ENCODE measurements around a stretch of chr2.

- PRO-cap = no peak
These were observed 43.9 kb upstream of the RFX8 start for GRCh38 chr2:101518788-101519307.

DNA sequence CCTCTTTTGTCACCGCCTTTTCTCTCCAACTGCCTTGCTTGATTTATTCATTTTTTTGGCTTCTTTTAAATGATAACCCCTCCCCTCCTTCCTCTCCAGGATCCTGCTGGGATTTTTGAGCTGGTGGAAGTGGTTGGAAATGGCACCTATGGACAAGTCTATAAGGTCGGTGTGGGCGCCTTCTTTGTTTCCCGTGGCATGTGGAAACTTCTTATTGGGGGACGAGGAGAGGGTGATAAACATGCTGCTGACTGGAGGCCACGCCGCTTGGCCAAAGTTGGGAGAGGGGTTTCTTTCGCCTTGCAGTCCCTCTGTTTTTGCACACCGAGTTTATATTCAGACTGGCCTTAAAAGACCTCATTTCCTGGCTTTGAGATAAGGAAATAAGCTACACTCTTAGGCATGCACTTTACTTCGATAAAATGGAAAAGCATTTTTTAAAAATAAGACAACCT is 894 bp downstream of the MAP4K4 start:
- PRO-cap = bidirectional peak, plus-strand start at position 212 of the sequence, minus-strand start at position 31 of the sequence

DNA sequence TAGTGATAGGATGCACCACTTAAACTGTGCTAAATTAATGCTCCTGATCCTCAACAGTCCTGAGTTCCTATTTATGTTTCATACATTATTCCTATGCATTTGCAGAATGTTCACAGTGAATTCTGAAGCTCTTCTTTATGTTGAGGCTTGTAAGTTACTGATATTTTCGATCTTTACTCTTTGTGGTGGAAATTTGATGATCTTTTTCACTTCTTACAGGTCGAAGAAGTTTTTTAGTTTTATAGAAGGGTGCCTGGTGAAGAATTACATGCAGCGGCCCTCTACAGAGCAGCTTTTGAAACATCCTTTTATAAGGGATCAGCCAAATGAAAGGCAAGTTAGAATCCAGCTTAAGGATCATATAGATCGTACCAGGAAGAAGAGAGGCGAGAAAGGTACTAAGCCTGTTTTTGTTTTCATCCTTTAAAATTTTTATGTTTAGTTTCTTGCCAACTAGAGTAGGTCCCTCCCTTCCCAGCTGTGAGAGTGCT is 142.1 kb downstream of the MAP4K4 start:
- PRO-cap = no peak

- PRO-cap = no peak
These were observed 4.0 kb upstream of the IL1R2 start for GRCh38 chr2:101987692-101988130.

DNA sequence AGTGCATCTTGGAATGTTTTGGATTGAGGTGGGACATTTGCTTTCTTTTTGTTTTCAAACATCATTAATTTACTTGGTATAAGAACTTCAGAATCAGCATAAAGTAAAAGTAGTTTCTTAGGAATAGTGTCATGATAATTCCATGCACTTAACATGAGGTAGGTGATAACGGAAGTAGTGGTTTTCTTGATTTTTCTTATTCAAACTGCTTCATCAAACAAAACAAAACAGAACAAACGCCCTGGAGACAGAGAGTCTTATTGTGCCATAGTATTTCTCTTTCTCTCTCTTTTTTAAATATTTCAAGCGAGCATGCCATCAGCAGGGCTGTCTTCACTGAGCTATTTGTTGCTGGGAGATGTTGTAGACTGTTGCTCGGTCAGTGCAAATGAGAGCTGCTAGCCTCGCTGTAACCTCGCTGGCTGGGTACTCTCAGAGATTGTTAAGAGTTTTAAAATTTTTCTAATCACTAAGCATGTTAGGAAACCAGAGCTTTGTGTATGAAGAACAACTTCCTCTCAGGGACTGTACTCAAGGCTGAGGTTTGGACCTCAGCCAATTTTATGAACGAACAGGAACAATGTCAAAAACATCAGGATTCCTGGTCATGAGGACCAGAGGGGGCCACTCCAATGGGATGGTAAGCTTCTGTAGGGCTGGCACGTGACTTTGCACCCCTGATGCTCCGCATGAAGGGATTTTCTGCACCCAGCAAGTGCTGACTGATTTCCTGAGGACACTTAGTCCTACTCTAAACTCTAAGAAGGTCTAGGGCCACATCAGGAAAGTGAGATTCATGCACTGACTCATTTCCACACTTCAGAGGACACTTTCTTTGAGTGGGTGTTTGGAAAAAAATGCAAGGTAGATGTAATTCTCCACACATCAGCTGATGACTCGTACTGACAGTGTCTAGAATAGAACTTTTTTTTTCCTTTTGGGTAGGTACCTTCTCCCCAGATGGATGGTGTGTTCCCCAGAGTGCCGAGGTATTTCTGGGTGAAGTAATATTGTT is 59.8 kb upstream of the IL1R1 start:
- PRO-cap = no peak

DNA sequence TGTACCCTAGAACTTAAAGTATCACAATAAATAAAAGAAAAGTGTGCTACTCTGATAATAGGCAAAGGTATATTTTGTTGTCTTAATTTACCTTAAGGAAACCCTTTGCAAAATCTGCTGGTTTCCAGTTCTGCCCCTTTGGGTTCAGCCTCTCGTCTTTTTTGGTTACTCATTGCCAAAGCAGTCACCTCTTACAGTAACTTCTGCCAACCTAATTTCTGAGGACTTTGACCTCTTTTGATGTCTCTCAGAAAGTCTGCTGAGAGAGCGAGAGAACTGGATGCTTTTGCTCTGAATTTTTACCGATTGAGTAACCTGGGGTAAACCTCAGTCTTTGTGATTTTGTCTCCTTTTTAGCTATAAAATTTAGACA is 34.9 kb upstream of the IL1R1 start:
- PRO-cap = no peak

GRCh38 chr2:102117599-102118093 is 24.9 kb upstream of the IL1R1 start:
- PRO-cap = no peak

- PRO-cap = no peak
These were observed 1.3 kb upstream of the IL1R1 start for GRCh38 chr2:102140914-102142028.

DNA sequence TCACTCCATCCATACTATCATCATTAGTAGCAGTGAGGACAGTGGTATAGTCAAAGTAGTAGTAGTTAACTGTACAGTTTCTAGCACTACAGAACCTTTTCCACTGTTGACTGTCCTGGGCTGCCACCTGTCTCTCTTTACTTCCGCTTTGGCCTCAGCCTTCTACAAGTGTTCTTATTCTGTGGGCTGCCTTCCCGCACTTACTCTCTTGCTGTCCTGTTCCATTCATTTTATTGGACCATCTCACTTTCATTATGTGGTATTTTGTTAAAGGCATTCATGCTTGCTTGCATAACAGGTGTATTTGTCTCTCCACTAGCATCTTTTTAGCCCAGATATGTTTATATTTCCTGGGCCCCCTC is 3.4 kb downstream of the SLC9A2 start:
- PRO-cap = no peak

- PRO-cap = no peak
These were observed 48.7 kb downstream of the SLC9A2 start for GRCh38 chr2:102668022-102668578.

- PRO-cap = no peak
These were observed 41.9 kb downstream of the TMEM182 start for GRCh38 chr2:102803848-102804059.

GRCh38 chr2:102826937-102827444 is 65.2 kb downstream of the TMEM182 start:
- PRO-cap = no peak

- PRO-cap = no peak
These were observed 475.0 kb upstream of the POU3F3 start for GRCh38 chr2:104378640-104379562.

DNA sequence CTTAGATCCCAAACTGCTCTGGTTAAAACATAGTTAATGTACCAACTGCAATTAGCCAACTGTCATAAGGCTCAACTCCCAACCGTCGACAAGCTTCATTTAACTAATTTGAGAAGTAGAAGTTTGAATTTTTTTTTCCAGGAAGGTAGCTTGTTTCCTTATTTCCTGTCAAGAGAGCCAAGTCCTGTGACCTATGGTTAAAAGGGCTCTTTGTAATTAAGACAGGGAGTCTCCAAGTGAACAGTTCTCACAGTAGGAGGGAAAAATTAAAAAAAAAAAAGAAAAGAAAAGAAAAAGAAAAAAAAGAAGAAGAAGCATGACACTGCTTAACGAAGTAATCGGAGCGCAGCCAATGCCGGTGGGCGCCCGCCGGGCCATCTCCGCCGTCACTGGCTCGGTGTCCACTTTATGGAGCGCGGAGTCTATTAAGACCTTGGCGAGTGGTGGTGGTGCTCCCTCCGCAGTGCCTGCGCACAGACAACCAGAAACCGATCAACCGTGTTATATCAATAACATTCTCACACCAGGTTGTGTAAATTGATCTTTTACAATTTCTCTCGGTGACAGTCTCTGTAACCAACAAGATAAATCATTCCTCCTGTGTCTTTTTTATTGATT is 197.3 kb upstream of the POU3F3 start:
- PRO-cap = no peak

DNA sequence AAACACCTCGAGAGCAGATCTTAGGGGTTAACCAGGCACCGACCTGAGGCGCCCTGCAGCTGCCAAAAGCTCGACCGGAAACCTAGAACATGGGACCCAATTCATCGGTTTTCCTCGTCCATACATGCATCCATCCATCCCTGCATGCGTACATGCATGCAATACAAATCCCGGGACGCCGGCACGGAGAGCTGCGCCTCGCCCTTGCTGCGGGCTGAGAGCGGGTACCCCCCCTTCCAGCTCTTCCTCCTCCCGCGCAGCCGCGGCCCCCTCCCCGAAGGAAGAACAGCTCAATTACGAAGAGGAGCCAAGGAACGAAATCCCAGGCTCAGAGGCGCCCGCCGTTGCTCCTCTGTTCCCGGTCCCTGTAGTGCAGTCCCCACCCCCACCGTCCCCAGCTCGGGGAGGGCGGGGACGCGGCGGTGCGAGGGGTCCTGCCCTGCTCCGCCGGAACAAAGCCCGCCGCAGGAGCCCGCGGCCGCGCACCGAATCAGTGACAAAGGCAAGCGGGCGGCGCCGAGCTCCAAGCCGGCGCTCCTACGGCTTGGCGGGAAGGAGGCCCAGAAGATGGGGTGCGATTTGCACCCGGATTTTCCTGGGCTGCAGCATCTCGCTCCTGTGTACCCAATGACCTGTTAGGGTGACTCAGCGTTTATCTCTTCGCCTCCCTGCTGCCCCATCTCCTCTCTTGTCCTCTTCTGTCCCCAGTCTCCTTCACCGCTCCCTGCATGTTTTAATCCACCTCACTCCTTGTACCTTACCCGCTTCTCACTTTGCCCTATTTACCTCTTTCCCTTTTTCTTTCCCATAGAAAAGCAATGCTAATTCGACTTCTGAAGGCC is 8.9 kb upstream of the POU3F3 start:
- PRO-cap = no peak

DNA sequence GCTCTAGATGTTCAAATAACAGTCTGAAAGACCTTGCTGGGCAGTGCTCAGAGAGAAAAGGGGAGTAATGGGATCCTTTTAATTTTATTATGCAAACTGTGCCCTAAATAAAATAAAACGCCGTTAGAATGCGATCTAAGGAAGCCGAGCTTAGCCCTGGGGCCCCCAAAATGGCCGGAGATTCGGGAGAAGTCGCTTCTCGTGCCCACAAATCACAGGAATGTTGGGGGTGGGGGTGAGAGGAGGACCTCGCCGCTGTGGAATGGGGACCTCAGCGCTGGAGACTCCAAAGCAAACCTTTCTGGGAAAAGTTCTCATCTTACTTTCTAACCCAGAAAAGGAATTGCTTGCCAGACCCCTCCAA is 8.3 kb upstream of the POU3F3 start:
- PRO-cap = no peak

DNA sequence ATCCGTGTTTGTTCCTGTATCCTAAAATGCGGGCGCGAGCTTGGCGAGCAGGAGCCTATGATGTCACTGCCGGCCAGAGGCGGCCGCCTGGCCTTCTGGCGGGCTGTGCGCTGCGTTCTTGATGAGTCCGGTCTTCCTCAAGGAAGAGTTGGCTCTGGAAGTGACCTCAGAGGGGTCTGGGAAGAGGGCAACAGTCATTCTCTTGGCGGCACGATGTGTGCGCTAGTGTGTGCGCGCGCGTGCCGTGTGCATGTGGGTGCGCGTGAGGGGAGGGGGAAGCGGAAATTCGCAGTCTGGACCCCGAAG is 8.2 kb downstream of the POU3F3 start:
- PRO-cap = no peak

DNA sequence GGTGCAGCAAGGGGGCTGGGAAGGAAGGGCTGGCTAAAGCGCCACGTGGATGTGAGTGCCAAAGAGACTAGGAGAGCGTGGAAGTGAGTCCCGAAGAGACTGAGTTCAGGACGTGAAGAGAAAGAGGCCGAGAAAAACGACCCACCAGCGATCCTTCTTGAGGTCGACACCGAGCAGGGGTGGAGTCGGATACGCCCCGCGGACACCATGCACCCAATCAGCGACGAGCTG is 238 bp upstream of the MRPS9 start:
- PRO-cap = bidirectional peak, plus-strand start outside the sequence, minus-strand start at position 137 of the sequence

DNA sequence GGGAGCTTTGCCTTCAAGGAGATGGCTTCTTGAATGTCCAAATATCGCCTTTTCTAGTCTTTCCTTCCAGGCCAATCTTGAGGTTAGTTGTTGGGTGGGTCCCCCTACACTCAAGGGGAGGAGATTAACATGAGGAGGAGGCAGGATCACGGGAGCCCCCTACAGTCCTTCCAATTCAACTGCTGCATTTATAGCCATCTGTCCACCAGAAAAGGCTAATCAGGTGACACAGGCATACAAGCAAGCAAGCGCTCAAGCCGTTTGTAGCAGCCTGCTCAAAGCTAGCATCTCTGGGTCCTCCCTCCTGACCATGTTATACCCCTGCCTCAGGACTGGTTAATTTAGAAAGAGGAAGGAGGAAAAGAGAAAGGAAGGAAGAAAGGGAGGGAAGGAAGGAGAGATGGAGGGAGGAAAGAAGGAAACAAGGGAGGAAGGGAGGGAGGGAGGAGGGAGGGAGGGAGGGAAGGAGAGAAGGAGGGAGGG is 87.6 kb downstream of the MRPS9 start:
- PRO-cap = no peak

GRCh38 chr2:105266782-105267600 is 25.4 kb downstream of the GPR45 start:
- PRO-cap = no peak

All from A673 (cell line).